Subcutaneous preadipocyte (primary cell): ENCODE data around the gene OR1J4.

DNA sequence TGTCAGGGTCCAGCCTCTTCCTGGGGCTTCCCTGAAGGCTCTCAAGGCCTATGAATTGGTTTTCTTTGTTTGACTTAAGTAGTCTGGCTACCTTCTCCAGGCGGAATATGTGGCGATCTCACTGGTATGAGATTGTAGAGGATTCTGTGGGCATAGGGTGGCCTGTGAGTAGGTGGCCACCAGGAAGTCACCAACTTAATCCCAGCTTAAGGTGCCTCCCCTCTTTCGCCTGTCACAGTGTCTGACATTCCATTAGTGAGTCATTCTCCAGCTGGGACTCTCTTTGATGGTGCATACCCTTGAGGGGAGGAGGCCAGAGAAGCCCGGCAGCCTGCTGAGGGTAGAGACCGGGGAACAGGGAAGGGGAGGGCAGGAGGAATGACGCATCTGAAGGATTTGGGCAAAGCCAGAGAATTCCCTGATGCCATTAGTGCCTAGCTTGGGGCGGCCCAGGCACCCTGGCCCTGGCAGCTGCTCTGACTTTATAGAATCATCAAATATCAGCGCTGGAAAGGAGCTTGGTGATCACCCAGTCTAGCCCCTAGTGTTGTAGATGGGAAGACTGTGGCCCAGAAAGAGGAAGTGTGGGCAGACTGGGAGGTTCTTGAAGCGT lies 41.2 kb downstream of the DAB2IP start:
- CAGE, long polyA plus RNA, result no peak

DNA sequence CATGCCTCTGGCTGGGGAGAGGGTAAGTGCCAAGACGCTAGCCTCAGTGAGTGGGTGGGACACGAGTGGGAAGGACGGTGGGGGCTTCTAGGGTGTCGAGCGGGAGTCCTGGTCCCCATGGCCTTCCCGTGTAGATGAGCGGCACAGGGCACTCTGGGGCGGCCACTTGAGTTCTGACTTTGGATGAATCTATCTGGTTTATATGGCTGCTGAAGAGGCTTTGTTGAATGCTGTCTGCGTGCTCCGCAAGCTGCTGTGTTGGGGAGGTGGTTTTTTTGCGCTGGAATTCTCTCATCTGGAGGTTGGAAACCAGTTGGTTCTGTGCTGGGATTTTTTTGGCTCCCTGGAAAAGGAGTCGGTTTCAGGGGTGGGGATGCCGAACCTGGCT lies 50.5 kb downstream of the DAB2IP start:
- CAGE, long polyA plus RNA, result no peak

GRCh38 chr9:121724933-121725734 lies 73.7 kb downstream of the DAB2IP start:
- CAGE, long polyA plus RNA, result no peak

GRCh38 chr9:121733327-121734008 lies 82.0 kb downstream of the DAB2IP start:
- CAGE, long polyA plus RNA, result no peak

GRCh38 chr9:121735733-121736098 lies 84.3 kb downstream of the DAB2IP start:
- CAGE, long polyA plus RNA, result no peak

DNA sequence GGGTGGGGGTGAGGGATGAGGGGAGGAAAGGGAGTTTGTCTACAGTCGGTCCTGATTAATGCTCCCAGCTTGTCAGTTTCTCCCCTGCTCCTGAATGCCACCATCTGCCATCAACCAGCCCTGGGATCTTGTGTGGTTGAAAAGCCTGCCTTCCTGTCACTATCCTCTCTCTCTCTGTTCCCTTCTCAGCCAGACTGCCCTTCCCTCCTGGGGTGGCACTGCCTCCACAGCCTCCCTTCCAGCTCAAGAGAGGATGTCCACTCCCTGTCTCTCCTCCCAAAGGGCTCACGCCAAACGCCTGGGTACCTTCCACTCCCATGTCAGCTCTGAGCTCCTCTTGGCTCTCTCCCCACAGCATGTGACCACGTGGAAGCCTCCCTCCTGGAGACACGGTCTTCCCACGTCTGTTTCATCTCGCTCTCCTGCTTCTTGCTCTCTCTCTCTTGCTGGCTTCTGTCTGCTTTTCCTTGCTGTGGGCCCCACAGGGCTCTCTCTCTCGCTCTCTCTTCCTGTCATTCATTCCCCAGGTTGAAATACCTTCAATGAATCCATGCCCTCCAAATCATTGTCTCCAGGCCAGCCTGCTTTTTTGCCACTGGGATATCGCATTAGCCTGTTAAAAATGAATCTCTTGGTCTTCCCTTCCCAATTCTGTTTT lies 186.2 kb downstream of the DAB2IP start:
- CAGE, long polyA plus RNA, result no peak

GRCh38 chr9:121946255-121947053 lies 146.7 kb downstream of the TTLL11 start:
- CAGE, long polyA plus RNA, result no peak

DNA sequence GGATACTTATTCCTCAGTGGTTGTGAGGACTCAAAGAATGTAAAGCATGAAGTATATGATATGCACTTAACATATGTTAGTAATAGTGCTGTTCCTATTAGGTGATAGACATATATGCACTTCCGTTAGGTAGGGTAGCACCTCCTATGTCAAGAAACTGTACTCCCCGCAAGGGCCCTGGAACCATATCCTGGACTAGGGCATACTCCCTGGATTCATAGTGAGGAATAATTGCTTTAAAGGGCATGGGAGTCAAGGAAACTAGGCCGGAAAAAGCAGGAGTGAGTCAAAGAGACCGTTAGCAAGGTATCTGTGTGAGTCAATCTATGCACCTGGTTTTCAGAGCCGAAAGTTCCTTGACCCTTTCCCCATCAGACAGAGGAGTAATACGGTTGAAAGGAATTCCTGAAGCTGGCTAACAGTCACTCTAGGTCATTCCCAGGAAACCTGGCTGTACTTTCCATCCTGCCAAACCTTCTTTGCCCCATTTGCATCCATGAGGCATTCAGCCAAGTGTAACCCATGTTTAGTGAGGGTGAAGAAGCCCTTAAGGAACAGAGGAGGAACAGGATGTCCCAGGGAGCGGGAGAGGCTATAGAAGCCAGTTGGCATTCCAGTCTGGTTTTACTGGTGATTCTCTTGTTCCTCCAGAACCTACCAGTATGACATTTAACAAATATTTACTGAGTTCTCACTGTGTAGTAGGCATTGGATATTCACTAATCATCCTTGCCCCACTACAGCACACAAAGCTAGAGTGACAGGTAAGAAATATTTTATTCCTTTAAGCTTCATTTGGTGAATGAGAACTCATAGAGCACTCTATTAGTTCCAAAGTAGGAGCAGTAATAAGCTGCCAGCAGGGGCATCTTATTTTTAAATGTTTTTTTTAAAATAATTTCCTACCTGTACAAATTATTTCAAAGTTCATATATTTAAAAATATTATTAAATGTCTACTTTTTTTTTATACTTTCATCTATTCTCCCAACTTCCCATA lies 16.1 kb downstream of the RBM18 start:
- CAGE, long polyA plus RNA, result no peak

- CAGE, long polyA plus RNA, result no peak
These were observed 42.2 kb downstream of the MRRF start for GRCh38 chr9:122306914-122307231.

DNA sequence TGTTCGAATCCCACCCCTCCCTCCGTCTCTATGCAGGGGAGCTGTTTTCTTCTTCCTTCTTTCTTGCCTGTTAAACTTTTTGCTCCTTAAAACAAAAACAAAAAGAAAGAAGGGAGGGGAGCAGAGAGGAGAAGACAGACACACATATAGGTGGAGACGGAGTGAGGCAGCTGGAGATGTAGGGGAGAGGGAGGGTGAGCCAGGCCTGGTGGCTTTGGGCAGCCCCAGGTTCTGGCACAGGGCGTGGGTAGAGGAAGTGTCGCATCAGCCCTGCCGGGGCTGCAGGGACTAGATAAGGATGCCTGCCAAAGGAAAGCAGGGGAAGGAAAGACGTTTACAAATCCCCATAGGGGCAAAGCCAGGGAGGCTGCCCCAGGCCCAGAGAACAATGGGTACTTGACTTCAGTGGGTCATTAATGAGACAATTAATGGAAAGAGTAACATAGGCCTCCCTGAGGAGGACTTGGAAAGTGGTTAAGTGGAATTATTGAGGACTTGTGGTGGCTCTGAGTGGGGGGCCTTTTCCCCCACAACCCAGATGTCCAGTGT lies 38.7 kb upstream of the PTGS1 start:
- CAGE, long polyA plus RNA, result no peak

- CAGE, long polyA plus RNA, result no peak
These were observed at the start of gene OR1J4 for GRCh38 chr9:122518916-122519229. Gene OR1J4, plus strand, starts transcription at chr9:122519141.

- CAGE, long polyA plus RNA, result no peak
These were observed 17.2 kb upstream of the PDCL start for GRCh38 chr9:122845615-122845979.

GRCh38 chr9:122903396-122903694 lies 1.8 kb downstream of the RC3H2 start:
- CAGE, long polyA plus RNA, result no peak

GRCh38 chr9:122949692-122950660 lies 9.2 kb downstream of the RABGAP1 start:
- CAGE, long polyA plus RNA, result no peak

- CAGE, long polyA plus RNA, result no peak
These were observed 3.4 kb downstream of the GPR21 start for GRCh38 chr9:123036692-123037415.

- CAGE, long polyA plus RNA, result no peak
These were observed 36.7 kb downstream of the GPR21 start for GRCh38 chr9:123069984-123070672.

- CAGE, long polyA plus RNA, result no peak
These were observed 65.0 kb downstream of the GPR21 start for GRCh38 chr9:123098404-123098996.

- CAGE, long polyA plus RNA, result no peak
These were observed 81.4 kb downstream of the GPR21 start for GRCh38 chr9:123114489-123115674.

- CAGE, long polyA plus RNA, result no peak
These were observed 105.8 kb downstream of the GPR21 start for GRCh38 chr9:123139303-123139691.

GRCh38 chr9:123174882-123175553 lies 93.4 kb downstream of the STRBP start:
- CAGE, long polyA plus RNA, result no peak